Smooth muscle cell (in vitro differentiated cells): Measurements from ENCODE around the genes AMER3 and POTEE.

DNA sequence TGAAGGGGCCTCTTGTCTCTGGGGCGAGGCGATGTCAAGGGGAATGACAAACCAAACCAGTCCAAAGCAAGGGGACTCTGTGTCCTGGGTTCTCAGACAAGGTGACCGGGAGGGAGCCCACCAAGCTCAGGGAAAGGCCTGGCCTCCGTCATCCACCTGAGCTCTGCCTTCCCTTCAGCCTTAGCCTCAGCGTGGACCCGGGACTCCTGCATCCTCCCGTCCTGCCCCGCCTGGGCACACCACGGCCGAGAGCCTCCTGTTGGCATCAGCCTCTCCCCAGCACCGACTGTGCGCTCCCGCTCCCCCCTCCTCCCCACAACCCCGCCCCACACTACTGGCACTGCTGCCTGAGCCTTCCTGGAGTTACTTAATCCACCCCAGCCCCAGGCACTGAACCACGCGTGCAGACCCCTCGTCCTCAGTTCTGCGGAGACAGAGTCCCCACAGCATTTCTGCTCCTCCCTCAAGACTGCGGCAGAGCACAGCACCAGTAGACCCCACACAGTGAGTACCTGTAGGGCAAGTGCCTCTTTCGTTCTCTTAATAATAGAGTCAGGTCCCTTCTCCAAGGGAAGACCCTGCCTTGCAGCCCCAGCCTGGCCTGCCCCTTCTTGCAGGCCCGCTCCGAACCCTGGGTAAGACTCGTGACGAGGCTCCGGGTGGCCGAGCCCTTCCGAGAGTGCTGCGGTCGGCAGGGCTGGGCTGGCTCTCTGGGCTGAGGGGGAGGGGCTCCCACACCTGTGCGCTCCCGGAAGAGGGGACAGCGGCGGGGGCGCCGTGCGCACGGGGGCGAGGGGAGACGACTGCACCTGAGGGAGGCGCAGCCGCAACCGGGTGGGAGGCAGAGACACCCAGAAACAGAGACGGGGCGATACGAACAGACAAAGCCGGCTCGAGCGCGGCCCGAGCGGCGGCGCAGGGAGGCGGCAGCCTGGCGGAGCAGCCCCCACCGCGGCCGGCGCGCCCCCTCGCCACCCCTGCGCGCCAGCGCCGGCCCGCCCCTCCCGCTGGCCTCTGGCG lies at the start of gene AMER3:
AMER3 (plus strand) TSS at position 370 of the 1,020 bp plus-strand sequence.
- RAMPAGE, long total RNA: no peak

DNA sequence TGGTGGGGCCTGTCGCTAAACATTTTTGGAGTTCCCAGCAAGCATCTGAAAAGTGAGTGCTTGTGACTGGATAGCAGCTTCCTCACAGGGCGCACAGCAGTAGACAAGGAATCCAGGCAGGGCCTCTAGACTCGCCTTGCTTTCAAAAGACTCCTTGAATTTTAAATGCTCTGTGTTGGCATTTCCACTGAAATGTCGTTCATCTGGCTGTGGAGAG lies 126.3 kb downstream of the FAM168B start:
- RAMPAGE, long total RNA: no peak

DNA sequence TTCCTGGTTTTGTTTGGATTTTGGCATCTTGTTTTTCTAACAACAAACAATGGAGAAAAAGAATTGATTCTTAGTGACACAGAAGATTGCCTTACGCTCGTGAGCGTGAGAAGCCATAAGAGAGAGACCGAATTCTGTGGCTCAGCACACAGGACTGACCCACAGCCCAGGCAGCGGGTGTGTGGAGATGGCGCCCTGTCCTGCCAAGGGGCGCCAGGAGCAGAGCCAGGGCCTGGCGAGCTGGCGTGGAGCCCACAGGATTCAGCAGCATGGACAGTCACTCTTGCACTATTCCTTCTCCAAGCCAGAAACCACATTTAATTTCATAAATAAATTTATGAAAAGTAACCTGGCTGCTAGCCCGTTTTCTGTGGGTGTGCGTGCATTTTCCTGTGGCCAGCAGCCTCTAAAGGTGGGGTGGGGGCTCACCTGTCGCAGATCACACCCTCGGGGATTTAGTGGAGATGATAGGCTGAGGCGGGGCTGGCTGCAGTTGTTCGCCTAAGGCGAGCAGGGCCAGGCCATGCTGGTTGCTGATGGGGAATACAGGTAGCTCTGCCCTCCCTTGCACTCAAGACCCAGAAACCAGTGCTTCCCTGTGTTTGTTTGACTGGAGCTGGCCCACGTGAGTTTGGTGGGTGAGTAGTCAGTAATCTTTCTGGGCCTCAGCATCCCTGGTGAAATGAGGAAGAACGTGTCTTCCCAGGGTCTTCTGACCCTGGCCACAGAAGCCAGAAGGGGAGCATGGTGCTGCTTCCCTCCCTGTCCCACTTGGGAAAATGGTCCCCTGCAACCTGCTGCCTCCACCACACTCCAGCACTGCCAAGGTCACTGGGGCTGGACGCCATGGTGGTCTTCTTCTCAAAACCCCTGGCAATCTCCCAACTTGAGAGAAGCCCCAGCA lies 46.1 kb downstream of the FAM168B start:
- RAMPAGE, long total RNA: no peak

GRCh38 chr2:131077328-131077991 lies 15.8 kb downstream of the FAM168B start:
- RAMPAGE, long total RNA: no peak

GRCh38 chr2:131092791-131093300 lies 414 bp downstream of the FAM168B start:
- RAMPAGE, long total RNA: no peak

DNA sequence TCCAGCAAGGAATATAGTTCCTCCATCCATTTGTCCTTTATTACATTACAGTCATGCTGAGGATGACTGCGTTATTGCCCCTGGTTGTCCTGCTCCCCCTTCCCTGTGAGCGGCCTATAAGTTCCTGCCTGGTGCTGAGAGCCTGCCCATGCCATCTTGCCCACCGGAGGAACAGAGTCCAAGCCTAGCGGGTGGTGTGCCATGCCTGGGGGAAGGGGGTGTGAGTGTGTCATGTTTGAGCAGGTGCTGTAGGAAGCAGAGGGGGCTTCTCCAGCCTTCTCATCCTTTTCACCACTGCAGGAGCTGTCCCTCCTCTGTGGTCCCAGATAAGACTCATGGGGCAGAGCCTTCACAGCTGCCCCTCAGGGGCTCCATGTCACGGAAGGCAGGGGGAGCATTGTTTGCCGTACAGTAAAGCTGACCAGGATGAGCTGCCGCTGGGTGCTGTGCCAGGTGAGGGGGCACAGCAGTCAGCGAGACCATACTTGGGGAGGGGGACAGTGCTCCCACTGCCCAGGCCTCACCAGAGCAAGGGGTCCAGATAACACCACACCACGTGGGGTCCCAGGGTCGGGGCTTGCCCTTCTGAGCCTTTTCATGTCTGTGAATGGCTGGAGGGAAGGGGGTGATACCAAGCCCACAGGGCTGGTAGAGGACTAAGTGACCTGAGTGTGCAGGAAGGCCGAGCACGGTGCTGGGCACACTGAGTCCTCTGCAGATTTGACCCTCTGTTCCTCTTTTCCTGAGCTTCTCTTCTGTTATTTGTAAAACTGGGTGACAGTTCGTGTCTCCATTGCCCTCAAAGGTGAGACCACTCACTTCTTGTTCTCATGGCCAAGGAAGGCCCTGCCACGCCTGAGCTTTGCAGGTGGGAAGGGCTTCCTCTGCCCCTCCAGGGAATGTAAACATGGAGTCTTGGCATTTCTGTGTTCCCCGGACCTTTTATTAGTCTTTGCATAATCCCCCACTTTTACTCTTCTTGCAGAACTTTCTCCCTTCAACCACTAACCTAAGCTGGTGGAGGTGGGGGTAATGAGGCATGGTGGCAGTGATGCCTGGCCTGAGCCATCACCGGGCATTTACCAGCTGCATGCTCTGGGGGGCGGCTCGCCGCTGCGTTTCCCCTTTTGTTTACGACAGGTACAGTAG lies 46.4 kb downstream of the PLEKHB2 start:
- RAMPAGE, long total RNA: no peak

GRCh38 chr2:131208841-131210021 lies at the start of gene POTEE:
TSS of gene POTEE (plus strand) at chr2:131209536.
- RAMPAGE, long total RNA: no peak

- RAMPAGE, long total RNA: no peak
These were observed 26.6 kb downstream of the POTEE start for GRCh38 chr2:131235618-131236568.

- RAMPAGE, long total RNA: no peak
These were observed 31.1 kb upstream of the TUBA3D start for GRCh38 chr2:131444684-131445295.

- RAMPAGE, long total RNA: no peak
These were observed 8.0 kb downstream of the TUBA3D start for GRCh38 chr2:131483905-131484350.

DNA sequence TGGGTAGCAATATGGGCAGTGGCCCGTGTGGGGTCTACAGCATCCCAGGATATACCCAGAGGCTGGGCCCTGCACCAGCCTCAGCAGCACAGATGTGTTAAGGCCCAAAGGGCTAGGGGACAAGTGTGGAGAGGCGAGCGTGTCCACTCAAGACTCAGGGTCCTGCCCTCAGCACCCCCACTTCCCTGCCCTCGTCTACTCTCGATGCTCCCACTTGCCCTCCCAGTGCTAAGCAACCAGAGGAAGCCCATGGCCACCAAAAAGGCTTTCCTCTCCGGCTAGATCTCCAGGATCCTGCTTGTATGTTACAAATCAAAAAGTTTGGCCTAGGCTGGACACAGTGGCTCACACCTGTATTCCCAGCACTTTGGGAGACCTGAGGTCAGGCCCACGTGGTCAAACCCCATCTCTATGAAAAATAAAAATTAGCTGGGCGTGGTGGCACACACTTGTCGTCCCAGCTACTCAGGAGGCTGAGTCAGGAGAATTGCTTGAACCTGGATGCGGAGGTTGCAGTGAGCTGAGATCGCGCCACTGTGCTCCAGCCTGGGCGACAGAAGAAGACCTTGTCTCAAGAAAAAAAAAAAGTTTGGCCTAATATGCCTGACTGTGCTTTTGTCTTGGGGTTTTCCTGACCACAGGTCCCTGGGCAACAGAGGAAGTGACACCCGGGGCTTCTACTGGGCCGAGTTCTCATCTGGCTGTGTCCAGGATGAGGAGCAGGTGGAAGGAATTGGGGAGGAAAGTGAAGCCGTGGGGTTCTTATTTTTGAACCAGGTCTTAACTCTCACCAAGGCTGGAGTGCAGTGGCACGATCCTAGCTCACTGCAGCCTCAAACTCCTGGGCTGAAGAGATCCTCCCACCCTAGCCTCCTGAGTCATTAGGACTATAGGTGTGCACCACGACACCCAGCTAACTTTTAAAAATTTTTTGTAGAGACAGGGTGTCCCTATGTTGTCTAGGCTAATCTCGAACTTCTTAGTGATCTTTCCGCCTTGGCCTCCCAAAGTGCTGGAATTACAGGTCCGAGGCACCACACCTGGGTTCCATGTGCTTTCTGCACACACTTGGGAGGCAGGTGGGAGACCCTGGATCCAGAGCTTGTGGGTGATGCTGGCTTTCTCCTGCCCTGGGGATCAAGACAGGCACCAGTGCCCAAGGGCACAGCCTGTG lies 13.2 kb upstream of the CCDC74A start:
- RAMPAGE, long total RNA: no peak

DNA sequence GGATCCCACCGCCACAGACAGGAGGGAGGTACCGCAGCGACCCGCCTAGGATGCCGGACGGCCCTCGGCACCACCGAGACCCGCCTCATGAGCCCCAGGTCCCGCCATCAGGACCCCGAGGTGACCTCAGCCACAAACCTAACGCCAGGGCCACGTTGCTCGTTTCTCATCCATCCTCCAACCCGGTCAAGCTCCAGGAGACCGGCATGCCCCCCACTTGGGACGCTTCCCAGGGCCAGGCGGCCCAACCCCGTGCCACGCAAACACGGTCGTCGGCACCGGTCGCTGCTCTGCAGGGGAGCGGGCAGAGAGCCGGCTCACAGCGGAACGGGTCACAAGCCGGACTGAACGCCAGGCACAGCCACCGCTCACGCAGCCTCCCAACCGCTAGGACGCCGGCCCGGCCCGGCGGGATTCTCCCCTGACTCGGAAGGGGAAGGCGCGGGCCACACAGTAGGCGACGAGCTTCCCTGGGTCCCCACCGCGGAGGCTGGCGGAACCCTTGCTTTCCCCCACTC lies 95.3 kb upstream of the ANKRD30BL start:
- RAMPAGE, long total RNA: no peak

DNA sequence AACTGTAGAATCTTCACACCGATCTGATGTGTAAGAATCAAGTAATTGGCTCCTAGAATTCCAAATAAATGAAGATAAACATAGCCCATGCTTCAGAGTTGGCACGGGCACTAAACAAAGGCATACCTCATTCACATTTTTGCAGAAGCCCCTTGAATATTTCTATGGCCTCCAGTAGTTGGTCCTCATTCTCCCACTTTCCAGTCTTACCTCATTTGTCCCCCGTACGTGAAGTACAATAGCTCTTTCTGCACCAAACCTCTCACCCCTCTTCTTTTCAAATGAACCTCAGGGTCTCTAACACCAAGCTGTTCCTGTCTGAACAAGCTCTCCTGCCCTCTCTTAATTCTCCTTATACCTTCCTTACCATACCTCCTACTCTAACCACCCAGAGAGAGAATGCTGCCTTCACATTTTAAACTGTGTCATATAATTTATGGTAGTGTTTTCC lies 418.2 kb upstream of the LYPD1 start:
- RAMPAGE, long total RNA: no peak

- RAMPAGE, long total RNA: no peak
These were observed 342.1 kb upstream of the NCKAP5 start for GRCh38 chr2:133910288-133910767.

DNA sequence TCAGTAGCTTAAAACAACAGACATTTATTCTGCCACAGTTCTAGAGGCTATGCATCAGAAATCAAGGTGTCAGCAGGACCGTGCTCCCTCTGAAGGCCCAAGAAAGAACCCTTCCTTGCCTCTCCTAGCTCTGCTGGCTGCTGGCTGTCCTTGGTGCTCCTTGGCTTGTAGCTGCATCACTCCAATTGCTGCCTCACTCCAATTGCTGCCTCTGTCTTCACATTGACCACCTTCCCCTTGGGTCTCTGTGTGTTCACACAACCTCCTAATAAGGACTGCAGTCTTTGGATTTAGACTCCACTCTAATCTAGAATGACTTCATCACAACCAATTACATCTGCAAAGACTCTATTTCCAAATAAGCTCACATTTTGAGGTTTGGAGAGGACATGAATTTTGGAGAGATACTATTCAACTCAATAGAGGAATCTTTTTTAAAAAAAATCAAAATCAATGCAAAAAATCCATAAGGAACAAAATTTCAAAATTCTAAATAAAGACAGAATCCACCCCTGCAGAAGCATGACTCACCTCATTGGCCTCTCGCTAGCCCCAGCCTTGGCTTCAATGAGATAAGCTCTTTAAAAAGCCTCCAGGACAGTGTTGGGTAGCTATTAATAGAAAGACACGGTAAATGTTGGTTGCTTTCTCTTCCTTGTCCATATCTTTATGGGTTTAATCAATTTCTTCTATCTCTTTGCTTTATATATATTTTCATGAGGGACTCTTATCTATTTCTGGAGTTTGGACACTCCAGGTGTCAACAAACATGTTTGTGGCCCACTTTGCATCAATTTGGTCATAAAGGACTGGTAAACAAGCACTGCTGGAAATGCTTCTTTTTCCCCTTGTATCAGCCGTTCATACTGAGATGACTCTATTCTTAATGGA lies 267.6 kb upstream of the MGAT5 start:
- RAMPAGE, long total RNA: no peak

- RAMPAGE, long total RNA: no peak
These were observed 166.7 kb upstream of the MGAT5 start for GRCh38 chr2:134087175-134087641.

GRCh38 chr2:134173980-134174276 lies 79.9 kb upstream of the MGAT5 start:
- RAMPAGE, long total RNA: no peak

DNA sequence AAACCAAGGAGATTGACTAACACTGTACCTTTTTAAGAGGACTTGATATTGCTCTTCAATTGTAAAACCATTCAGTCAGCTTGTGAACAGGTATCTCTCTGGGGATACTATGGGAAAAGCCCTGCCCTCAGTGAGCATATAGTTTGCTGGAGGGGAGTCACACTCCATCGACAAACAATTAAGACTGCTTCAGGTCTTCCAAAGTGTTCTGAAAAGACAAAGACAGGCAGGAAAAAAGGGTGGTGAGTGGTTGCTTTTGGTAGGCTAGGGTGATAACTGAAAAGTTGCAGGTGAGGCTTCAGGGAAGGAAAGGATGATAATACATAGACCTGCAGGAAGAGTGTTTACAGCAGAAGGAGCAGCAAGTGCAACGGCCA lies 49.2 kb upstream of the MGAT5 start:
- RAMPAGE, long total RNA: no peak

DNA sequence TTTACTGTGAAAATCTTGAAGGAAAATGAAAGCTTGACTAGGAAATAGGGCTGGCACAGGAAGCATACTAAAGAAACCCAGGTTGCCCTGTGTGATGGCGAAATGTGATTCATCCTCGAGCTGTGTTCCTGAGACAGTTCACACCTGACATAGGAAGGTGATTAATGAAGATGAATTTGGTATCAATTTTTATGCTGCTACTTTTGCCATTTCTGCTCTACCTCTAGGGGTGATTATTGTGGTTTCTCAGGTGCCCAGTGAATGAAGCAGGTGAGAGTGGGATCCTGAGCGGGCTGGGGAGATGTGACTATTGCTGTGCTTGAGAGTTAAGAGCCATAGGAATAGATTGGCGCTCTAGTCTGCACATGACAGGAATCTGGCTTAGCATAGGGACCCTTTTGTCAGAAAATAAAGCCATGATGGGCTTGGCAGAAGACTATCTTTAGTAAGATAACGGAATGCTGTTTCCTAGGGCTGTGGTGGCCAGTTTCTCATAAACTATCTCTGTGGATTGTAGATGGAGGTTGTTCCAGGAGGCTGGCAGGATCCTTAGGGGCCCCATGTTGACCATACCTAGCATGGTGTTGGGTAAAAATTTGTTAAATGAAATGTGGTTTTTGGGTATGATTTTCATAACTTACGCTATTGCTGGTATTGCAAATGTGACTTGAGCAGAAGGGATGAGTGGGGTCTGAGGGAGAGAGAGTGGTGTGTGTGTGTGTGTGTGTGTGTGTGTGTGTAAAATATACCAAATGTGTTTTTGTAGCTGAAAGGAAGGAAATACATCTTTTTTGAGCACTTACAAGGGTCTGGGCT lies 37.1 kb upstream of the MGAT5 start:
- RAMPAGE, long total RNA: no peak

DNA sequence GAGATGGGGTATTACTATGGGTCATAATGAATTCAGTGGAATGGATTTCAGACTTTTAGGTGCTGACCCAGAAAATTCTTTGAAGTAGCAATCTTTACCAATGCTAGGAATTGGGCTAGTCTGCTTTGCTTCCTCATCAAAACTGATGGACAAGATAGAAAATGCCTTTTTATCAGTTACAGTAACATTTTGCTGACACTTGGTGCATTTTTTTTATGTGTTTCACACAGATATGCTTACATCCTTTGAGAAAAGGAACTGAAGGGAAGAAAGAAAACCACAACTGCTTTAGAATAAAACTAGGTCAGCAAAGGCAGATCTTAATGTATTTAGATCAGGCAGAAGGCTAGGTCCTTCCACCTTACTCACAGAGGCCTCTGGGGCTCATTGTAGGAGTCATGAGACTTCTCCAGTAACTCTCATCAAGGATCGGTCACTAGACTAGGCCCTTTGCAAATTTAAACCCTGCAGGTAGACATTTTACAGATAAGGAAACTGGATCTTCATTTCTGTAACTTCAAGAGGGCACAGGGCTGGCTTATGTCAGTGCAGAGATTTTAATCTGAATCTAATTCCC lies 20.5 kb upstream of the MGAT5 start:
- RAMPAGE, long total RNA: no peak